Hair follicular keratinocyte (primary cell): ENCODE results near the gene MAP6.

DNA sequence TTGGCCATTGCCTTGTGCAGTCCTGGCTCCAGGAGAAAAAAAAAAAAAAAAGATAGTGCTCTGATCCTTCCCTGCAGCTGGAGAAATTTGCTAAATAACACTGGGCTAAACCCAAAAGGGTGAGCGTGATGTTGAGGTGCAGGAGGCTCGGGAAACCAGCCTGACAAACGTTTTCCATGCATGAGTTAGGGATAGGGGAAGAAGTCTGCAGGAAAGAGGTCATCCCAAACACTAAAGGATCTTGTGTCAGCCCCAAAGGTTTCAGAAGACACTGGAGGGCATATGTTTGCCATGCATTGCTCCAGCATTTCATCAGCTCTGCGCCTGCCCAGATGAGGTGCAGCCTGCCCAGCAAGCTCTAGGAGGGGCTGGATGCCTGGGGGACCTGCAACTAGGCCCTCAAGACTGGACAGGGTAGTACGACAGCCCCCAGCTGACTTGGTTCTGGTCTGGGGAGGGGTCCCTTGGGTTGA lies 23.2 kb downstream of the TPBGL start:
- RAMPAGE, long total RNA, result no peak

DNA sequence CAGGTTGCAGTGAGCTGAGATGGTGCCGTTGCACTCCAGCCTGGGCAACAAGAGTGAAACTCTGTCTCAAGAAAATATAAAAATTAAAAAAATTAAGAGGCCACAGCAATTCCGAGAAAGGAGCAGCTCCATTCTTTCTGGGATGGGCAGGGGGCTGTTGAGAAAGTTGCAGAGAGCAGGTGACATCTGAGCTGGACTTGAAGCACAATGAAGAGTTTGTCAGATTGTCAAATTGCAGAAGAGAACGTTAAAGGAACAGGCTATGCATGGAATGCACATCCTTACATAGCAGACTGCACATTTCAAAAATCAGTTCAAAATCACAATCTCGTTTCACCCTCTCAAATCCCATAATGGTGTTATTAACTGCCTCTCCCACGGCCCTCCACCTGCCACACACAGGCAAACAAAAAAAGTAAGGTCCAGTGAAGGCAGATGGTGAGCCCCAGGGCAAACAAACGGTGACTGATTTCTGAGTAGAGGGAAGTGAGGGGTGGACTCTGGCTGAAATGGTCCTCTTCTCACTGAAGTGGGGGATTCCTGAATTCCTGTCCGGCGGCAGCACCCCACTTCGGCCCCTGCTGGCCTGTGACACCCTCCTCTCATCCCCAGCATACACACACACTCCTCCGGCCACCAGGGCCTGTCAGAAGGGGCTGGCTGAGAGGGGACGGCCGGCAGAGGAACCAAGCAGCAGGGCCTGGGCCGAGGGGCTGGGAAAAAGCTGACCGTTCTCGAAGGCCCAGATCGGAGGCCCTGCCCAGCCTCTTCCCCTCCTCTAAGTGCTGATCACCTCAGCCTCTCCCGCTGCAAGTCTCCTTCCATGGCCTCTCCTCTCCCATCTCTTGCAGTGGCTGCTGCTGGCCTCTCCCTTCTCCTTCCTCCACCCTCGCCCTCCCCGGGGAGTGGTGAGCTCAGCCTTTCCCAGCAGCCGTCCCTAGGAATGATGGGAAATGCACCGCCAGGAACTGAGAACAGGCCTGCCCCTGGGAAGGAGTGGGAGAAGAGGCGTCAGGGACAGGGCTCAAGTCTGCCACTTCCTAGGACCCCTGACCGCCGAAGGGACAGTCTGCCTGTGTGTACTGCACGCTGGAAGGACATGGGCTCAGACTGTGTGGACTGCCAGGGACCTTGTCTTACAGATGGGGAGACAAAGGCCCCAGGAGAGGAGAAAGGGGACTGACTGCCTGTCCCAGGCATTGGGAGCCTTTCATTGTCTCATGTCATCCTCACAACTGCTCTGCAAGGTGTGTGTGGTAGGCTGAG lies 39.8 kb downstream of the ARRB1 start:
- RAMPAGE, long total RNA, result no peak

GRCh38 chr11:75427993-75428670 lies 4.9 kb downstream of the KLHL35 start:
- RAMPAGE, long total RNA, result no peak

DNA sequence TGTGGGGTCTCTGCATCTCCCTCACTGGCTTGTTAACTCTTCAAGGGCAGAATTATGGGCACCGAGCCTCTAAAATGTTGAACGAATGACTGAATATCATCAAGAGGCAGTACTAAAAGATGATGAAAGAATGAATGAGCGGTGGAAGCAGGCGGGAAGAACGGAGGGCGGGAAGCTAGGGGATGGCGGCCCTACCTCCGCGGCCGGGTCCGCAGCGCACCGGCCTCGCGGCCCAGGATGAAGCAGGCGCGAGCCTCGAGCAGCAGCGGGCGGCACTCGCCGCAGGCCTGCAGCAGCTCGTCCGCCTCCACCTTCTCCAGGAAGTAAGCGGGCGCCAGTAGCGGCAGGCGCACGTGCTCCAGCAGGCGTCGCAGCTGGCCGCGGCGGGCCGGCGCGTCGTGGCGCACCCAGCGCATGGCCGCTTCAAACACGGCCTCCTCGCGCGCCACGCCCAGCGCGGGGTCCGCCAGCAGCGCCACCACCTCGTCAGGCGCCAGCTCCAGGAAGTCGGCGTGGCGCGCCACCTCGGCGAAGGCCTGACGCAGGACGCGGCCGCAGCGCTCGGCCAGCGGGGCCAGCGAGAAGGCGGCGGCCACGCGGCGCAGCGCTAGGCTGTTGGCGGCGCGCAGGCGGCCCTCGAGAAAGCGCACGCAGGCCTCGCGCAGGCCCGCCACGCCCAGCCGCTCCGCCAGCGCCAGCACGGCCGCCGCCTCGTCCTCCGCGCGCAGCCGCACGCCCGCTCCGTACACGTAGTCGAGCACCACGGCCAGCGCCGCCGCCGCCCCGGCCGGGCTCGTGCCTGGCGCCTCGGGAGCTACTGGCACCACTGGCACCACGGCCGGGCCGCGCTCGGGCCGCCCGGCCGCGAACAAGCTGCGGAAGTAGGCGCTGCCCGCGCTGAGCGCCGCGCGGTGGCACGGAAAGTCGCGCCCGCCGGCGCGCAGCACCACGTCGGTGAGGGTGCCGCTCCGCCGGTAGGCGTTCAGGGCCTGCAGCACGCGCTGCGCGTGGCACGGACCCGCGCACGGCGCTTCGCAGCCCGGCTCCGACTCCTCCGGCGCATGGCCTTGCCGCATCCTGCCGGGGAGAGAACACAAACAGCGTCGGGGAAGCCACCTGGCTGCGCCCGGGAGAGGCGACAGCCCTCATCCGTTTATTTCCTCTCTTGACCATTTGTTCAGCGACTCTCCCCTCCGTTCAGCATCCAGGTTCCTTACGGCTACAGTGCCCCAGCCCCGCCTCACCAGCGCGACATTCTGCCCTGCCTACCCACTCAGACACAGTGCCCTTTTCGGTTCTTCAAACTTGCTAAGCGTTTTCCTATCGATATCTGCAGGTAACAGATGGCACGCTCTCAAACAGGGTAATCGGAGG lies 3.0 kb downstream of the KLHL35 start:
- RAMPAGE, long total RNA, result no peak

DNA sequence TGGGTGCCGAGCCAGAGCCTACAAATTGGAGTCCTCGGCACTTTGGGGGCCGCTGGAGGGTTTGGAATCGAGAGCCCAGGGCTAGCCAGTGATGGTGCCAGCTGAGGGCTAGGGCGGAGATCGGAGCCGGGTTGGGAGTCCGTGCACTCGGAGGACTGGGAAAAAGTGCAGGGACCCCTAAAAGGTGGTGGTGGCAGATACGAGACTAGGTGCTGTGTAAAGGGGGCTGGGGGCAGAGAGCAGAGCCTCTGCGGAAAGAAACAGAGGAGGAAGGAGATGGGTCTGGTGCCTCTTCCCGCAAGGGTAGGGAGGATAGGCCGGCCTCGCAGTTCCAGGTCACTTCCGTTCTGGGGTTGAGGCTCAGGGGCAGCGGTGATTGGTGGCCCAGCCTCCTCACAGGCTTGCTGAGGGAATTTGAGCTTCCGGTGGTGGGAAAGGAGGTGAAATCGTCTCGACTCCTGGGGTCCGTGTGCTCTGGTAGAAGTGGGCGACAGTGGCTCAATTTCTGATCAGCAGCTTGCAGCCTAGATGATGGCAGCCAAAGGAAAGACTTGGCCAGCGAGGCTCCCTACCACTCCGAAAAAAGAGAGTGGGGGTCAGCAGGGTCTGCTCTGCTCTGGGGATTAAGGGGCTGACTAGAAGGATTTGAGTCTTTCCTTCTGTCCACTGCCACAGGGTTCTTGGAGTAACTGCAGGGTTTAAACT lies 521 bp downstream of the SERPINH1 start:
- RAMPAGE, long total RNA, result no peak

DNA sequence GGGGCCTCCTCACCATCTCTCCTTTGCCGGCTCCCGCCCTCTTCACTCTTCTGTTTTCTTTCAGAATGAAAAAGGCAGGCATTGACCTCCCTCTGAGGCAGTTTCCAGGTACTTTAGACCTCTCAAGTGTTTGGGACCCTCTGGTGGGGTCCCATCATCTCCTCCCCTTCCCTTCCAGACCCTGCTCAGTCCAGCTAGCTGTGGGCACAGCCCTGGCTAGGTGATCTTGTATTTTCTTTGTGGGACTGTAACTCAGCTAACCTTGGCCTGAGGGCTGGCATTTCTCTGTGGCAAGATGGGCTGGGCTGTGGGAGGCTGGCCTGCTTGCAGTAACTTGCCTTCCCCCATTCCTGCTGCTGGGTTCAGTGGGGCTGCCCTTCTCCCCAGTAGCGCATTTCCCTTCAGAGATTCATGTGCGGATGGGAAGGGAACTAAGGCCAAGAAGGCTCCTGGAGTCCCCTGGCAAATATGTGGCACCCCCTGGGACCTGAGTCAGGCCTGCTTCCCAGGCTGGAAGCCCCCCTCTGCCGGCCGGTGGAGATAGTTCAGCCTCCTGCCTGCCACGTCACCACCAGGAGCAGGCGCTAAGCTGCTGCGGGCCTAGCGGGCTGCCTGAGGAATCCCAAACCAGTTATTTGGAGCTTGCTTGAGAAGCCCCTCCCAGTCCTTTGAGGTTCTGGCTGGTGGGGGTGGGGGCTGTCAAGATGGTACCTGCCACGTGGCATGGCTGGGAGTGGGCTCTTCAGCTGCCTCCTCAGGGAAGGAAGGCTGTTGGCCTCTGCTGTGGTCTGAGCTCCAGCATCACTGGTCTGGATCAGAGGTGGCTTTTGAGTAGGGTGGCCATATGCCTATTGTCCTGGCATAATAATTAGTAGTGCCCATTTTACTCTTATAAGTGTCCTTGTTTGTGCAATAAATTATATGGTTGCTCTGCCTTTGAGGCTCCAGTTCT lies 1.9 kb downstream of the SERPINH1 start:
- RAMPAGE, long total RNA, result no peak

- RAMPAGE, long total RNA, result no peak
These were observed 22.4 kb downstream of the SERPINH1 start for GRCh38 chr11:75584377-75584930.

DNA sequence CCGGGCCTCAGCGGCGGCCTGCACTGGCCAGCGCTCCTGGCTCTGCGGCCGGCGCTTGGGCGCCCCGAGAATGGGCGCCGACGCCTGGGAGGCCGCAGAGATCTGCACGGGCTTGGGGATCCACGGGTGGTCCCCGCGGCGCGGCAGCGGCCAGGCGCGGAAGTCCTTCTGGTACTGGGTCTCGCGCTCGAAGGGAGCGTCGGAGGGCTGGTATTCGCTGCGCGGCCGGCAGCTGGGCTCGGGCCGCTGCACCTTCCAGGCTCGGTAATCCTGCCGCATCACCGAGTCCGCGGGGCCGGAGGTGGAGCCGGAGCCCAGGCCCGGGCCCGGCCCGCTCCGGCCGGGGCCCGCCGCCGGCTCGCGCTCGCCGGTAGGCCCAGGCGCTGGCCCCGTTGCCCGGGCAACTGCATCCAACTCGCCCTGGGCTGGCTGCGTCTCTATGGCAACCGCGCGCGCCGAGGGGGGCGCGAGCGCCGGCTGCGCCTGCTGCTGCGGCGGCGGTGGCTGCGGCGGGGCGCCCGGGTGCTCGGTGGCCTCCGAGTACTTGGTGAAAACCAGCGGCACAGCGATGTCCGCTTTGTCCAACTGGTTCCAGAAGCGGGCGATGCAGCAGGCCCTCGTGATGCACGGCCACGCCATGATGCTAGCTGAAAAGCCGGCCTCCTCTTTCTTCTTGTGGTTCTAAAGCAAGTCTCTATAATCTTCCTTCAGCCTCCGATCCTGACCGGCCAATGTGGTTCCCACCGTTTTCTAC lies 930 bp downstream of the MAP6 start:
- RAMPAGE, long total RNA, result no peak

DNA sequence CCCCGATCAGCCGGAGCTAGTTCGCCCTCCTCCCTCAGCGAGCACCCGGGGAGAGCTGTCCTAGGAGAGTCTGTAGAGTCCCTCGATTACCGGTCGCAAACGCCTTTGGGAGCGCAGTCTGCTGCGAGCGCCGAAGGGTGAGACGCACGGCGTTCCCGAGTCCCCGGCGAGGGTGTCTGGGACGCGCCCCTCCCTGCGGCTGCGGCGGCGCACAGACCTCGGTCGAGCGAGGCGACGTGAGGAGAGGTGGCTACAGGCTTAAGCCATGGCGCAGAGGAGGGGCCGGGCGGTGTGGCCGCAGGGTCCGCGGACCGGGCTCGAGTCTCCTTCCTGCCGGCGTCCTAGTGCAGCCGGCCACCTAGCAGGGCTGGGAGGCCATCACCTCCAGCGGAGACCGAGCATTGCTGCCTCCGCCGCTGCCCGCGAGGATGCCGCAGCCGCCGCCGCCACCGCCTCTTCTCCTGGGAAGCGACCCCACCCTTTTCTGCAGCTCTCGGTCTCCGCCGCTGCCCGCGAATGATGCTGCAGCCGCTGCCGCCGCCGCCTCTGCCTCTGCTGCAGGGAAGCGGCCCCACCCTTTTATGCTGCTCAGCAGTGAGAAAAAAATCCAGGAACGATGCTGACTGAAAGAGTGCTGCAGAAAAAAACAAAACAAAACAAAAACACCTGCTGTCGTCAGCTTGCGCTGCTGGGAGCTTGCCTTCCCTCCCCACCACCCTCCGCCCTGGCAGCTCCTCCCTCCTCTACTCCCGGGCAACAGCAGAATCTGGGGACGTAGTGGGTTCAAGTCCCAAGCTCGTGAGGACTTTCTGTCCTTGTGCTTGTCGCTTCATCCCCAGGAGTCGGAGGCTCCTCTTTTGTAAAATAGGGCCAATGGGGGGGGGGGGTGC lies at the start of gene MAP6:
MAP6 (minus strand) TSS at position 554 of the 890 bp plus-strand sequence.
- RAMPAGE, long total RNA, result no peak

GRCh38 chr11:75733499-75734222 lies 16.0 kb downstream of the MOGAT2 start:
- RAMPAGE, long total RNA, result no peak

- RAMPAGE, long total RNA, result no peak
These were observed 131.9 kb downstream of the UVRAG start for GRCh38 chr11:75946829-75947468.

DNA sequence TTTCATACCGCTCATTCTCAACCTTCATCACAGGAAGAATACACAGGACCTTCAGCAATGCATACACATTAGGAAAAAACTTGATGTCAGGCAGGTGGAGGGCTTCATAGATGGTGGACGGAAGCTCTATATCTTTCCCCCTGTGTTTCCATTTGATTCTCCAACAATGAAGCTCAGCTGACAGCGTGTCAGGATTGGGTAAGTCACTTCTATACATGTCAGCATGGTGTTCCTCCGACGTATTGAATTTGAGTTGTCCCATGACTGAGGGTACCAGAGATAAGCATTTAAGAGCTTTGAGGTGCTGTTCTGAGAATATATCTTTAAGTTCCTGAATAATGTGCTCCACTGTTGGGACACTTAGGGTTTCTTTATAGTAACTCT lies 29.9 kb downstream of the THAP12 start:
- RAMPAGE, long total RNA, result no peak

DNA sequence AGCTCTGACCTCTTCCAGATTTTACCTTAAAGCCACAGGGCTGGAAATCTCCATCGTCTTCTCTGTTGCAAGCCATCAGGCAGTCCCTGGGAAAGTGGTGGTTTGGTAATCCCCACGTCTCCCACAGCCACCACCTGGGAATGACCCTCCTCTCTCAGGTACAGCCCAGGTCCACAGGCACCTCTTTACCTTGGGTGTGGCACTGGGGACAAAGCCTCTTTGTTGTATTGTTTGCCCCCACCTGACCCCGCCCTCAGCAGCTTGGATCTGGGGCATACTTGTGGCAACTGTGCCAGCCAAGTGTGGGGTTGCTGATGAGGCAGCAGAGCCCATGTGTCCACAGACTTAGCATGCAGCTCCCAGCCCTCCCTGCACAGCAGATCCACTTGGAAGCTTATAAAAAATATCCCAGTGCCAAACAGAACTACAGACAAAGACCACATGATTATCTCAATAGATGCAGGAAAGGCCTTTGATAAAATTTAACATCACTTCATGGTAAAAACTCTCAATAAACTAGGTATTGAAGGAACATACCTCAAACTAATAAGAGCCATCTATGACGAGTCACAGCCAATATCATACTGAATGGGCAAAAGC lies 77.5 kb downstream of the LRRC32 start:
- RAMPAGE, long total RNA, result no peak

- RAMPAGE, long total RNA, result no peak
These were observed 66.2 kb downstream of the LRRC32 start for GRCh38 chr11:76604417-76604657.

DNA sequence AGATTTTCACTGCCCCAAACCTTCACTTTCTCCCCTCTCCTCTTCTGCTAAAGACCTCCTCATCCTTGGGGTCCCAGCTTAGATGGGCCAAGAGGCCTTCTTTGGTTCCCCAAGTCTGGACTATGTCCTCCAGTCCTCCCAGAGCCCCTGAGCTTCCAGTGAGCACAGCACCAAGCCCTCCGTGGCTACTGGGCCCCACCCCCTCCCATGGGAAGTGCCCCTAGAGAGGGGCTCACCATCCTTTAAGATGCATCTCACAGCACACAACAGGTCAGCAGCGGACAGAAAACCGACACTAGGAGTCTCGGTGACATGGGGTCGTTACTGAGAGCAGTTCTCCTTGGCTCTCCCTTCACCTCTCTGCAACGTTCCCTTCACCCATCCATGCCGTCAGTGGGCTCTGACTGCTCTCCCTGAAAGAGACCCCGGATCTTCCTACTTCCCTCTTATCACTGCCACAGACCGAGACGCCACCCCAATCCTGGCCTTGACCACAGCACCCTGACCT lies 2.6 kb downstream of the LRRC32 start:
- RAMPAGE, long total RNA, result no peak

- RAMPAGE, long total RNA, result no peak
These were observed 2.1 kb upstream of the LRRC32 start for GRCh38 chr11:76672373-76673233.

DNA sequence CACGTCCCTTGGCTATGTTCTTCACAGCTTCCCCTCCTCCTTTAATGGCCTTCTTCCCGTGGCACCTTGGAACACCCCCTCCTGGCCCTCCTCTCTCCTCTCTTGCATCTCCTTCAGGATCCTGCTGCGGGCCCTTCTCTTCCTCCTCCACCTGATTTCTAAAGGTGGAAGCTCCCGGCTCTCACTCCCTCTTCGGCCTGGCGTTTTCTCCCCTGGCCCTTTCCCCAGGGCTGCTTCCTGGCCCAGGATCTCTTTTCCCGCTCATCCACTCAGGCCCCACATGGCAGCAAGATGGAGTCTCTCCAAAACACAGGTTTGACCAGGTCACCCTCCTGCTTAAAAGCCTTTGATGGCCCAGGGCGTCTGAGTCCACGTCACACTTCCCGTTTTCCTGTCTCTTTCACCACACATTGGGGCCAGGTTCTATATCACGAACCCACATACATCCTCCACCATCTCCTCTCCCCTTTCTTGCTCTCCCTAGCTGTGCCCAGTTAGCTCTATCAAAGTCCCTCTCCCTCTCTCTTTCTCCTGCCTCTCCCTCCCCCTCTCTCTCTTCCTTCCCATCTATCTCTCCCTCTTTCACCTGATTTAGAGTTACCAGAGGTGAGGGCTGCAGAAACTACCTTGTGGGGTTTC lies 7.7 kb upstream of the LRRC32 start:
- RAMPAGE, long total RNA, result no peak

GRCh38 chr11:76768480-76769177 lies 14.5 kb upstream of the TSKU start:
- RAMPAGE, long total RNA, result no peak

- RAMPAGE, long total RNA, result no peak
These were observed 9.2 kb upstream of the TSKU start for GRCh38 chr11:76773888-76774483.

DNA sequence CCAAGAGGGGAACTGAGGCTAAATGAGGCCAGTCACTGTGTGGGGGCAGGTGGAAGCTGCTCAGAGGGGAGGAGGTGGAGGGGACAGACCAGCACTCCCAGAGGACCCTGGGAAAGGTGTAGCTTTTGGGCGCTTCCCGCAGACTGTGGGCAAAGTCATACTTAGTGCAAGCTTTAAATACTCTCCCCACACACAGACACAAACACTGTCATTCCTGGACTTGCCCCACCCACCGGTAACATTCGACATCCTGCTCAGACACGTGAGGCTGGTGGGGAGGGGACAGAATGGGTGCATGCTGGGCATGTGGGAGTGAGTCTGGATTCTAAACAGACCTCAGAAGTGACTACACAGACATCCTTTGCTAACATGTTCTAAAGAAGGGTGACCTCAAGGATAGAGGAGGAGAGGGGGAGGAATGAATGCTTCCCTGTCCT lies 22.1 kb downstream of the TSKU start:
- RAMPAGE, long total RNA, result no peak